Left ventricle myocardium (tissue), 1 donor: ENCODE results near the gene GPR27.

GRCh38 chr3:71753207-71753954, at the start of gene GPR27:
TSS of gene GPR27 (plus strand) at chr3:71753855.
- PRO-cap = bidirectional peak, plus-strand start at chr3:71753708, minus-strand start at chr3:71753622

DNA sequence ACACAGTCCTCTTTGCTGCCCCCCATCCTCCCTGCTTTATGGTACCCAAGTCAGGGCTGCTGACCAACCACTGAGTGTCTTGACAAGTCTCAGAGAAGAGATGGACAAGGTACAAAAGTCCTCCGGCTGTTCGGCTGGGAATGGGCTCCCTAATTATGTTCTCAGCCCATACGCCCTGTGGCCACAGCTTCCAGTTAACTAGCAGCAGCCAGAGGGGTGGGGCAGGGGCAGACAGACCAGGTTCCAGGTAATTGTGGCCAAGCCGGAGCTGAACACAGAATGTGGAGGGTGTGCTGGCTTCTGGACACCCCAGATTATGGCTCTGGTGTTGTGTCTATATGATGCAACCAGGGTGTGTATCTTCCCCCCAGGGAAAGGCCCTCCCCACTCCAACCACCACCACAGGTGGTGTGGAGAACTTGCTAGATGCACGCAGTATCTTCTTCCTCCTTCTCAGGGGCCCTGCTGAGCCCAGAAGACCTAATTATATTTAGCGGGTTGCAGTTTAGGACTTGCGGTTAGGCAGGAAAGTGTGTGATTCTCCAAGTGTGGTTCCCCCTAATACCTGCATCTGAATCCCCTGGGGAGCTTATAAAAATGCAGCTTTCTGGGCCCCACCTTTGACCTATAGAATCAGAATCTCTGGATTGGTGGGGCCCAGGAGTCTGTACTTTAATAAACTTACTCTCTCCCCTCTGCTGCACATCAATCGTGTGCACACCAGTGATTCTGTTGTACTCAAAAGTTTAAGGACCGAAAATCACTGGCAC, 378.9 kb upstream of the PROK2 start:
- PRO-cap = no peak

DNA sequence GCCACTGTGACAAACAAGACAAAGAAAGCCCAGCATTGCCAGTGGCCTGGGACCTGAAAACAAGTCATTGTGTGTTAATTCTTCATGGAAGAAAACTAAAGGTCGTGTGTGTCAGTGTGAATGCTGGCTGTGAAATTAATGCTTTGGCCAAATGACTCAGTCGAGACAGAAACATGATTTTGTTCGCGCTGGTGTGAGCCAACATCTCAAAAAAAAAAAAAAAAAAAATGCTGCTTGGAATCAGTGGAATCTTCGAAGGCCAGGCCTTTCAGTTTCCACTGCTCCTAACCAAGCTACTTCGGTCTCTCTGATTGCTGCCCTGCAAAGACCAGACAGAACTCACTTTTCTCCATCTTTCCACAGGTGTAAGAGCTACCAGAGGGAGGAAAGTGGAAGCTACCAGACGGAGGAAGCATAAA, 386.6 kb upstream of the PROK2 start:
- PRO-cap = no peak

DNA sequence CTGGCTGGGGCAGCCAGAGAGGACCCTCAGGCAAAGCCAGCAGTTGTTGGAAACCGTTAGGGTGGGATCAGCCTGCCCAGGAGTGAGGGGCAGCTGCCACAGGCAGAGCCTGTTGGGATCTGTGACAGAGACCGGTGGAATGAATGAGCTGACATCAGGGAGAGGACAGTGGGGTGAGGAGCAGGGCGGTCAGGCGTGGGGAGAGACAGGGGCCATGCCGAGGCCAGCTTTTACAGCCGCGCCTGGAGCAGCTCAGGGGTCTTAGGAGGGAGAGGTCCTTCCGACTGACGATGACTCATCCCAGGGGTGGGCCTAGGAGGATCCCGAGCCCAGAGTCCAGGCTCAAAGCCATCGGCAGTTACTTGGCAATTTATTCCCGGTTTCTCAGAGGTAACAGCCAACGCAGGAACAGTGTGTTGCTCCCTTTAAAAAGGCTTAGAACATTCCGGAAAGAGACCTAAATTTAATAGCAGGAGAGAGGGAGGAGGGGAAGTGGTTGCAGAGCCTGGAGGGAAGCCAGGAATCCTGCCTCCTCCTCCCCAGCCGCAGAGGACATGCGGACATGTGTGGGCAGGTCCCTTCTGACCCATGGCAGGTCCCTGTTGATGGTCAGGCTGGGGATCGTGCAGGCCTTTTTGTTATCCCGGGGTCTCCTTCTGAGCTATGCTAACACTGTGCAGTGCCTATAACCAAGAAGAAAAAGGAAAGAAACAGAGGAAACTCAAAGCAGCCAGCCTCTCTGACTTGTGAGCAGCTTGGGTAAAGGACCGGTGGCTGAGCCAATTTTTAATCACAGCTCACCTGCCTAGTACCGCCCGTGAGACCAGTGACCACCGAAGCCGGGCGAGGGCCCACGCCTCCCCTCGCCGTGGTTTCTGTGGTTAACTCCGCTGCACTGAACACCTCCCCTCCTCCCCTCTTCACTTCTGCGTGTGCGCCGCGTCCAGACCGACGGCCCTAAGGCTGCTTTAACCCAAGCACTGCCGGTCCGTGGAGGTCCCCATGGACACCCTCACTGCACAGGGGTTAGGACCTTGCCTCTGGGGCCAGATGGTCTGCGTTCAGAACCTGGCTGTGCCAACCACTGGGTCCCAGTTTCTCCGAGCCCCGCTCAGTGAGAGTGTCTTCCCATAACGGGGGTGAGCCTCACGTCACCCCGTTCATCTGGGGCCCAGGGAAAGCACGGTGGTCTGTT, 392.4 kb upstream of the PROK2 start:
- PRO-cap = no peak

DNA sequence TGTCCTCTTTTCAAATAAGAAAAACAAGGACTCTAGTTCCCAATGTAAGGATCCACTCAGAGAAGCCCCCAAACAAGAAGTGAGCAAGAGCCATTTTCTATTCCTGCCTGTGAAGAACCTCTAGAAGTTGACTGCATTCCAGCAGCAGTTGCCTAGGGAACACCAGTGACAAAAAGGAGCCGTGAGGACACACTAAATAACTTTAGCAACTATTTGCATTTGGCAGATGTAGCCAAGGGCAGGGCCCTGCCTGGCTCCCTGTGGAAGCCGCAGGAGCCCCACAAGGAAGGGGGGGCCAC, 470.2 kb upstream of the PROK2 start:
- PRO-cap = no peak

- PRO-cap = no peak
Measured at GRCh38 chr3:72377772-72378744, 470.2 kb downstream of the SHQ1 start.

DNA sequence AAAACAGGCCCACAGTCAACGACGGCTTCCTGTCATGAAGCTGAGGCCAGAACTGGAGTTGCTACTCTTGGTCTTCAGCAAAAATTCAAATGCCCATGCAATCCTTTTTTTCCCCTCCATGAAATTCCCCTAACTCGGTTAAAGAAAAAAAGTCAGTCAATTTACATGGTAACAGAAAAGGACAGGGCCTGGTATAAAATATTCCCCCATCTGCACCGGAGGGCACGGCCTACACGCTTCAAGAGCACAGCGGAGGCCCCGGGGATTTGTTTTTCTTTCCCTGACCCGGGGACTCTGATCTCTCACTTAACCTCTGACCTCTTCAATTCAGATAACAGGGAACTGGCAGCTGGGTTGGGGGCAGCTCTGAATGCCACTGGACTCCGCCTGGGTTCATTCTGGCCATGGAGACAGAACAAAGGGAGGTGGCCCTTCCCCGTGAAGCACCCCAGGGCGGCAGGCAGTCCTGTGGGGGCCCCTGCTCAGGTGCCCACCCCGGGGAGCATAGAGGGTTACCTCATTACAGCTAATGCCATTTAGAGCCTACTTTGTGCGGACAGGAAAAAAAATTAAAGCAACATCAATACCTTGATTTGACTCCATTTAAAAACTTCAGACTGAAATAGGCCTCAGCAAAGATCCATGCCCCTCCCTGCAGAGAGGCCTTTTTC, 257.5 kb downstream of the SHQ1 start:
- PRO-cap = no peak

GRCh38 chr3:72821084-72821599, 27.1 kb downstream of the SHQ1 start:
- PRO-cap = no peak

DNA sequence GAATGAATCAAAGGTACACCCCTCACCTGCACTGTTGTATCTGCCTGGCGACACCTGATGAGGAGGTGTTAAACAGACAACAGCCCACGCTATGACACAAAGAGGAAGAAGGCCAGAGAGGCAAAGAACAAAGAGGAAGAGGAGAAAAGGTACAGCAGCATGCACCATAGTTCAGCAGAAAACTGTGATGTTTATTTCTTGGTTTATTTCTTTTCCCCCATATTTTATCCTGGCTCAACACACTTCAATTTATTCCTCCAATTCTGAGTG, 26.7 kb downstream of the SHQ1 start:
- PRO-cap = no peak

- PRO-cap = no peak
Measured at GRCh38 chr3:72886835-72887190, 1.0 kb upstream of the GXYLT2 start.

GRCh38 chr3:72960497-72961164, 36.0 kb upstream of the PPP4R2 start:
- PRO-cap = no peak

DNA sequence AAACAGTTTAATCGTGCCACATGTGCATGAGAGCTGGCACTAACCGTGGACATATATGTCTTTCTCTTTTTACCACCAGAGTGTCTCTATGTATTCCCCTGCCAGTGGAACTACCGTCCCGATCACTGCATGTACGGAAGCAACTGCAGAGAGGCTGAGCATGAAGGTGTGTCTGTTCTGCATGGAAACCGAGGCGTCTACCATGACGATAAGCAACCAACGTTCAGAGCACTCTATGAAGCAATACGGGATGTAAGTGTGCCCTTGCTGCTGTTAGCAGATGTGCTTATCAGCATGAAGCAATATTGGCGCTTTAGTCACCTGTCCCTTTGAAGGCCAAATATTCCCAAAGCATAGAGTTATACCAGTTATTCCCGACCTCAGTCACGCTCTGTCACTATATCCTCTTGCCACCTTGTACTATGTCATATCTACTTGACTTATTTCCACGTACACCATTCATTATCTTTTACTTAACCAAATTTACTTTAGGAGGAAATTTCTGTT, 29.1 kb upstream of the PPP4R2 start:
- PRO-cap = no peak

- PRO-cap = no peak
Measured at GRCh38 chr3:73338896-73339095, 277.3 kb downstream of the EBLN2 start.

GRCh38 chr3:73384399-73385014, 240.2 kb downstream of the PDZRN3 start:
- PRO-cap = no peak

DNA sequence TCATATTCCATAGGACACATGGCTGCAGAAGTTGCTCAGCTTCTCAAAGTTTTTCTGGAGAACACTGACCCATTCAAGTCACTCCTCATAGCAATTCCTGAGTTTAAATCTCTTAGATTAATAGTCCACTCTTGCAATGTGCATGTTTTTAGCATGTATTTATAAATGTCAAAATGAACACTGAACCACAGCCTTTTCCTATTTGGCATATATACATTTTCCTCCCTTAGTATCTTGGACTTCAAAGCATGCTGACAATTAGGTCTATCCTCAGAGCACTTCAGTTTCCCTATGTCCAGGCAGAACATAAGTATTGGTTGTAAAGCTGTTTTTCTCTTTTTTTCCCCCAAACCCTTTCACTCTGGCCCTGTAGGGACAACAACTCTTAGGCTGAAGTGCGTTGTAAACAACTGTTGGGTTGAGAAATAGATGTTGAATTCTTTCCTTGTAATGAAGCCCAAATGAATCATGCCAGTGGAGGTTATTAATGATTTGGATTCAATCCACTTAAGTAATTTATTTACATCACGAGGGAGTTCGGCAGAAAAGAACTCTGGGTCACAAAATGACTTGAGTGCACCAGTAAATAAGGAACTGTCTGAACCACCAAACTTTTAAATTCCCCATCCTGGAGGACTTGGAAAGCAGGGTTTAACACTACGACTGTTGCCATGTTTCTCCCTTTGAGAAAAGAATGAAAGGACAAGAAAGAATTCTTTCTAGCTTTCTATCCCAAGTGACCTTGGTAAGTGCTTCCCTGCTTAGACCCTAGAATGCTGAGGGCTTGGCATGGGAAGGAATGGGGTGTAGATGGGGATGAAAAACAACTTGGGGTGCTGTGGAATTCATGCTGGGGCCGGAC, 219.0 kb downstream of the PDZRN3 start:
- PRO-cap = unidirectional peak, plus-strand start at position 617 of the sequence

GRCh38 chr3:73419269-73419957, 205.3 kb downstream of the PDZRN3 start:
- PRO-cap = no peak

- PRO-cap = bidirectional peak, plus-strand start at chr3:73624194, minus-strand start at chr3:73624243
Measured at GRCh38 chr3:73624012-73624853, 508 bp downstream of the PDZRN3 start.

DNA sequence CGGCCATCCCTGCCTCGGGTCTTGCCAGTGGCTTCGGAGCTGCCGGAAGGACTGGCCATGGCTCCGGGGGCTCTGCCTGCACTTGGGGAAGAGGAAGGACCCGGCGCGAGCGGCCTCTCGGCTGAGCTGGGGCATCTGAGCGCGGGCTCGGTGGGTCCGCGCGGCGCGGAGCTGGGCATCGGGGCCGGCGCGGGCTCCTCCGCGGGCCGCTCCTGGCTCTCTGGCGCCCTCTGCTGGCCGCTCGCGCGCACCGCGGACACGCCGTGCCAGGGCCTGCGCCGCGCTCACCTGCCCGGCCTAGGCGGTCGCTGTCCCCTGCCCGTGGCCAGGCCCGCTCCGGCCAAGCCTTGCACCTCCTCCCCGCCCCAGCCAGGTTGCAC, 84.0 kb upstream of the FRG2C start:
- PRO-cap = no peak

DNA sequence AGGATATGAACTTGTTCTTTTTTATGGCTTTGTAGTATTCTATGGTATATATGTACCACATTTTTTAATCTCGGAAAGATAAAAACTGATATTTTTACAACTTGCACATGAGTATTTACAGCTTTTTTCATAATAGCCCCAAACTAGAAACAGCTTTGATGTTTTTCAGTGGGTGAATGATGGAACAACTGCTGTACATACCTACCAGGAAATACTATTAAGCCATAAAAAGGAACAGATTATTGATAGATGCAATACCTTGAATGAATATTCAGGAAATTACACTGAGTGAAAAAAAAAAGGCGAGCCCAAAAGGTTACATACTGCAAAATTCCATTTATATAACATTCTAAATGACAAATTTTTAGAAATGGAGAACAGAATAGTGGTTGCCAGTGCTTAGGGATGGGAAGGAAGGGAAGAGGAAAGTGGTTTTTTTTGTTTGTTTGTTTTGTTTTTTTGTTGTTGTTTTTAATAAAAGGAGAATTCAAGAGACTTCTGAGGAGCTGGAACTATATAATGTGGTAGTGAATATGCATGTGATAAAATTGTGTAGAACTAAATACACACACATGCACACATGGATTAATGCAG, 441.9 kb upstream of the ROBO2 start:
- PRO-cap = no peak

- PRO-cap = no peak
Measured at GRCh38 chr3:78796790-78797281, 971.0 kb downstream of the ROBO1 start.